SJCRH30 (cell line): ENCODE measurements around the genes ENSG00000284976, RNF208, CYSRT1, RNF224 and SLC34A3.

DNA sequence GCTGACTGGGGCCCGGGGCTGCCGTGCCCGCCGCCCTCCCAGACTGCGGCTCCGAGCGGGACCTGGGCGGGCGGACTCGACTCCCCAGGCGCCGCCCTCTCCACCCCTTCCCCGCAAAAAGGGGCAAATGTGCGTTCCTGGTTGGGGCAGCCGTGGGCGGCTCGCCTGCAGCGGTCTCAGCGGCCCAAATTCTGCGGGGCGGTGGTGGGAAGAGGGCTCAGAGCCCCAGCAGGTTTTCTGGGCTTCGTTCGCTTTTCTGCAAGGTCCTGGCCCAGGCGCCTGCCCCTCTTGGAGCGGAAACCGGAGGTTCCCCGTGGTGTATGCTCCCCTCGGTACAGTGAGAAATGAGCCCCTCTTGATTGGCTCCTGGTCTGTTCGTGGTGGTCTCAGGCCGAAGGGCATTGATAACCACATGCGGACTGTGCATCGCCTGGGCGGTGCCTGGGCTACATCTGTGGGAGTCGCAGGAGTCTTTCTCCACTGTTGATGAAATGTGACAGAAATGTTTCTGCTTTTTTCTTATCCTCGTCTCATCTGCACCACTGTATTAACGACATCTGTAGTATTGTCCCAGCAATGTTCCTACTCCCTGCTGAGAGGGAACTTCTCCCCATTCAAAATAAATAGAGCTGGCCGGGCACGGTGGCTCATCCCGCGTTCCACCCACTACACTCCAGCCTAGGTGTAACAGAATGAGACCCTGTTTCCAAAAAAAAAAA, 609 bp downstream of the MAN1B1 start:
- RAMPAGE, long total RNA, result no peak

DNA sequence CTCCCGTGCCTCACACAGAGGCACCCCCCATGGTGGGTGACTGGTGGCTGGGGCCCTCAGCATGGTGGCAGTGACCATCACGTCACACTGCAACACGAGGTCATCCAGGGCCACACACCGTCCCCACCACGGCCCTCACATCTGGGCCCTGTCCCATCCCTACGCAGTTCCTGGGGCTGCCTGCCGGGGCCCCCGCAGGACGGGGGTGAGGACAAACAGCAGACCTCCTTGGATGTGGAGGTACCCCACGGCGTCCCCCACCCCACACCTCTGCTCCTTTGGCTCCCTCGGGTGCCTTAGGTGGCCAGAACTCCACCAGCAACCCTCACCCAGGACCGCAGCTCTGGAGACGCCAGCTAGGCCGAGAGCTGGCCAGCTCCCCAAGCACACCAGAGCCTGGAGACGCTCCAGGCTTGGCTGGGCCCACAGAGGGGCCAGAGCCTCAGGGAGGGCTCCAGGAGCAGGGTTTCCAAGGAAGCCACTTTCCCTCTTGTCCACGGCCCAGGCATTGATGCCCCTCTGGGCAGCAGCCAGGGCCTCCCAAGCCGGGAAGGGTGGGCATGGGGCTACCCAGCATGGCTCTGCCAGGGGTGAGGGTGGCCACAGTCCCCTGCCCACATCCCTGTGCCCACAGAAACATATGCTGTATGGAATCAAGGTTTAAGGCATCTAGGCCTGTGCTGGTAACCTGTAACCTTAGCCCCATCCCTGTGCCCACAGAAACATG, 1.3 kb upstream of the DPP7 start:
- RAMPAGE, long total RNA, result no peak

- RAMPAGE, long total RNA, result no peak
Observed at GRCh38 chr9:137150063-137150380, 11.1 kb downstream of the GRIN1 start.

DNA sequence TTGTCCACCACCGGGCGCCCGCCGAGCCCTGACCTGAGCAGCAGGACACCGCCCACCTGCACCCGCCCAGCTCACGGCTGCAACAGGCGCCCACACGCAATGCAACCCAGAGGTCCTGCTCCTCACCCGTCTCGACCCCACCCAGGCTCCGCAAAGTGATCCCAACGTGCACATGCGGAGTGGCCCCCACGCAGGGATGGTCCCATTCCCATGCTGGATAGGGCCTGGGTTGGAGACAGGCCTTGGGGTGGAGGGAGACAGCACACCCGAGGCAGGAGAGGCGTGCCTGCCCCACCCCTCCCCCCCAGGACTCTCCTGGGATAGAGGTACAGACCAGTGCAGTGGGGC, 345 bp upstream of the LRRC26 start:
- RAMPAGE, long total RNA, result no peak

DNA sequence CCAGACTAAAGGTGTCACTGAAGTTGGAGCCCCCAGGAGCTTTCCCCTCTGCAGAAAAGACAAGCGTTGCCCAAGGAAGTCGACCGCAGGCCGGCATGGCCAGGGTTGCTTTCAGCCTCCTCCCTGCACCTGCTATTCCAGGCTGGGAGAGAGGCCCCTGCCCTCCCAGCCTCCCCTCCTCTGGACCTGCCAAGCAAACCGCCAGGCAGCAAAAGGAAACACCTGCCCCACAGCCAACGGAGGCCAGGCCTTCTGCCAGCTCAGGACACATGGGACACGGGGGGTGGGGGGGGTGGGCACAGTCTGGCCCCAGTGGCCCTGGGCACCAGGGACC, 918 bp upstream of the TMEM210 start:
- RAMPAGE, long total RNA, result no peak

DNA sequence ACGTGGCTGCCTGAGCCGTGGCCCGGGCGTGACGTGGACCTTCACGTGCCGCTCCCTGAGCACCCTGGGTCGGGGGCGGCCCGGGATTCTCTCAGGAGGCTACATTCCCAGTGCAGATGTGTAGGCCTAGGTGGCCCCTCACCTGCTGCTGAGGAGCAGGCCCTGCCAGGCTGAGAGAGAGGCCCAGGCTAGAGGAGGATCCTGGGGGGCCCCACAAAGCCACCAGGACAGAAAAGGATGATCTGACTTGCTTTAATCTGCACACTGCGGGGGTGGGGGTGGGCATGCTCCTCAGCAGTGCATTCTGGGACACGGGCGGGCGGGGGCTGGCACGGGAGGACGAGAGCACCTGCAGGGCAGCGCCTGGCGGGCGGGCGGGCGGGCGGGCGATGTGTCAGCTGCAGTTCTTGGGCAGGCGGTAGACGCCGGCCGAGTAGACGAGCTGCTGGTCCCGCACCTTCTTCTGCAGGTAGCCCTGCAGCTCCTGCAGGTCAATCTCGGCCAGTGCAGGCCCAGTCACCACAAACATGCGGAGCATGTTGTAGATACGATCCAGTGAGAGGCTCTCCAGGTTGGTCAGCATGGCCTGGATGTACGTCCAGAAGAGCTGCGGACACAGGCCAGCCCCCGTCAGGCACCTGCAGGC, 2.8 kb upstream of the TMEM210 start:
- RAMPAGE, long total RNA, result no peak

DNA sequence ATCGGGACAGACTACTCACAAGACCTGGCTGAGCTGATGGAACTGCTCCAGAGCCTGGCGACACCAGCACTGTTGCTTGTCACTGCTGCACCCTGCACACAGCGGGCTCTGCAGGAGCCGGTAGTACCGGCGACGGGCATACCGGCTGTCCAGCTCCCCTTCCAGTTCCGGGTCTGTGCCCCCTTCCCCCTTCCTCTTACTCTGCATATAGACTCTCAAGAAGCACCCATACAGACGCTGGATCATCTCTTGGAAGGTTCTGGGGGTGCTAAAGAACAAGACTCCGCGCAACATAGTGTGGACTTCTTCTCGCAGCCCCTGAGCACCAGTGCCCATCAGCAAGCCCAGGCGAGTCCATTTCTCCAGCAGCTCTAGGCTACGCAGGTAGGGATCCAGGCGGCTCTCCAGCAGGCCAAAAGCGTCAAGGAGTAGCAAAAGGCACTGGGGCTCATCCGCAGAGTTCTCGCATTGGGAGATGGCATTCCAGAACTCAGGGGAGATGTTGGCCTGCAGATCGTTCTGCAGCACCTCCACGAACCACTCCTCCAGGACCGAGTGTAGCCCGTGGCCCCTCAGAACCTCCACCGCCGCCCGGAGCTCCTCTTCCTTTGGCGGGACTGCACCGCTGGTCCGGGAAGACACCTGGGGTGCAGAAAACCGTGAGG, 766 bp downstream of the ANAPC2 start:
- RAMPAGE, long total RNA, result no peak

GRCh38 chr9:137190138-137190511, 1.6 kb downstream of the SSNA1 start:
- RAMPAGE, long total RNA, result no peak

DNA sequence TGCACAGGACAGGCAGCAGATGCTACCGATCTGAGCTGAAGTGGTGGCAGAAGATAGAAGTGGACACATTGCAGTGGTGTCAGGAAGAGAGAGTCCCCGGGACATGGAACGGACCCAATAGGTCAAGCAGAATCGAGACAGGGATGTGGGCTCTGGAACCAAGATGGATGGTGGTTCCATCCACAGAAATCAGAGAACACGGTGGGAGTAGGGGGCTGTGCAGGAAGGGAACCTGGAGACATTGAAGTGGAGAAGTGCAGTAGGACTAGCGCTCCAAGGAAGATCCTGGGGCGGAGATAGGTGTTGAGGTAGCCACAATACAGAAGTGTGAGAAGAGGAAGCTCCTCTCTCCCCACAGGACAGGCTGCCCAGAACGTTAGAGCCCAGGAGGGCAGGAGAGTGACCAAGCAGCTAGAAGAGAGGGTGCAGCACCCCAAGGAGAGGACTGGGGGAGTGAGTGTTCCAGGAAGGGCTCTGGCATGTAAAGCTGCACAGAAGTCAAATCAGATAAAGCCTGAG, 1.8 kb downstream of the NDOR1 start:
- RAMPAGE, long total RNA, result no peak

DNA sequence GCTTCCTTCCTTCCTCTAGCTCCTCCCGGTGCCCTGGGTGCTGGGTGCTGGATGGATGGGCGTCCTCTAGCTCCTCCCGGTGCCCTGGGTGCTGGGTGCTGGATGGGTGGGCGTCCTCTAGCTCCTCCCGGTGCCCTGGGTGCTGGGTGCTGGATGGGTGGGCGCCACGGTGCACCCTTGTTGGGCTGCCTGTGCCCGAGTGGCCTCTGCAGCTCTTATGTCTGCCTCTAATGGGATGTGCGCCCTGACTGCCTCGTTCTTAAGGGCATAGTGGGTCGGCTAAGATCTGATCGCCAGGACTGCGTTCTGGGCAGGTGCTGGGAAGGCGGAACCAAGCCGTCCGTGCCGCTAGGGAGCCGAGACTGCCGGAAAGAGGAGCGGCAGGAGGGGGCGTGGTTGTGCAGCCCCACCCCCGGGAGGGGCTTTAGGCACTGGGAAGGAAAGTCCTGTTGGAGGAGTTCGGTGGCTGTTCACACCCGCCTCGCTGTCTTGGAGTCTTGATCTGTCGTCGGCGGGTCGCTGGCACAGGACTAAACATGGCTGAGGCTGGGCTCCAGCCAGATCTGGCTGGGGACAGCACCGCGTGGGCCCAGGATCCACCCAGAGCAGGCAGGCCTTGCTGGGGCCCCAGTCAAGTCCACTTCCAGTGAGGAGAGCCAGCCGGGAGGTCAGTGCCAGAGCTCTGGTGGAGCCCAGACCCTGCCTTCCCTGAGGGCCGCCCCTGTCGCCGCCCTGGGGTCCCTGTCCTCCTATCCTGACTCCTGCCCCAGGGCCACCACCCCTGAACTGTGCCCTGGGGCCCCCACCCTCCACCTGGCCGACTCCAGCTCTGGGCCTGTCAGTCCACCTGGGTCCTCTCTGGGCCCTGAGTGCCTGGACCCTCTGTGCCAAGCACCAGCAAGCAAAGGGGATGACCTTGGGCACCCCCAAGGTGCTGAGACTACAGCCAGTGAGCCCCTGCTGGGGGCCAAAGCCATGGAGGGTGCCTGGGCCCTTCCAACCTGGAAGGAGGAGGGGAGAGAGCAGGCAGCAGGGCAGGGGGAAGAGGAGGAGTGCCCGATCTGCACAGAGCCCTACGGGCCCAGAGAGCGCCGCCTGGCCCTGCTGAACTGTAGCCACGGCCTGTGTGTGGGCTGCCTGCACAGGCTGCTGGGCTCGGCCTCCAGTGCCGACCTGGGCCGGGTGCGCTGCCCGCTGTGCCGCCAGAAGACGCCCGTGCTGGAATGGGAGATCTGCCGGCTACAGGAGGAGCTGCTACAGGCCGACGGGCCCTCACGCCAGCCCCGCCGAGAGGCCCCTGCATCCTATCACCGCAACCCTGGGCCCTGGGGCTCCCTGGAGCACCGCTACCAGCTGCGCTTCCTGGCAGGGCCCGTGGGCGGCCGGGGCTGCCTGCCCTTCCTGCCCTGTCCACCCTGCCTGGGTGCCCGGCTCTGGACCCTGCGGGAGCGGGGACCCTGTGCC, at the start of gene ENSG00000284976:
TSS of gene ENSG00000284976 (plus strand) at position 473 of the 1,464 bp plus-strand sequence.
- RAMPAGE, long total RNA, result no peak

- RAMPAGE, long total RNA, result no peak
Observed at GRCh38 chr9:137222166-137222905, at the start of gene RNF208. TSS of gene RNF208 (minus strand) at chr9:137222240.

GRCh38 chr9:137224792-137225413, at the start of gene CYSRT1:
TSS of gene CYSRT1 (plus strand) at chr9:137225174.
- RAMPAGE, long total RNA, result no peak

GRCh38 chr9:137226836-137227975, at the start of gene RNF224:
TSS of gene RNF224 (plus strand) at chr9:137227502.
- RAMPAGE, long total RNA, result no peak

DNA sequence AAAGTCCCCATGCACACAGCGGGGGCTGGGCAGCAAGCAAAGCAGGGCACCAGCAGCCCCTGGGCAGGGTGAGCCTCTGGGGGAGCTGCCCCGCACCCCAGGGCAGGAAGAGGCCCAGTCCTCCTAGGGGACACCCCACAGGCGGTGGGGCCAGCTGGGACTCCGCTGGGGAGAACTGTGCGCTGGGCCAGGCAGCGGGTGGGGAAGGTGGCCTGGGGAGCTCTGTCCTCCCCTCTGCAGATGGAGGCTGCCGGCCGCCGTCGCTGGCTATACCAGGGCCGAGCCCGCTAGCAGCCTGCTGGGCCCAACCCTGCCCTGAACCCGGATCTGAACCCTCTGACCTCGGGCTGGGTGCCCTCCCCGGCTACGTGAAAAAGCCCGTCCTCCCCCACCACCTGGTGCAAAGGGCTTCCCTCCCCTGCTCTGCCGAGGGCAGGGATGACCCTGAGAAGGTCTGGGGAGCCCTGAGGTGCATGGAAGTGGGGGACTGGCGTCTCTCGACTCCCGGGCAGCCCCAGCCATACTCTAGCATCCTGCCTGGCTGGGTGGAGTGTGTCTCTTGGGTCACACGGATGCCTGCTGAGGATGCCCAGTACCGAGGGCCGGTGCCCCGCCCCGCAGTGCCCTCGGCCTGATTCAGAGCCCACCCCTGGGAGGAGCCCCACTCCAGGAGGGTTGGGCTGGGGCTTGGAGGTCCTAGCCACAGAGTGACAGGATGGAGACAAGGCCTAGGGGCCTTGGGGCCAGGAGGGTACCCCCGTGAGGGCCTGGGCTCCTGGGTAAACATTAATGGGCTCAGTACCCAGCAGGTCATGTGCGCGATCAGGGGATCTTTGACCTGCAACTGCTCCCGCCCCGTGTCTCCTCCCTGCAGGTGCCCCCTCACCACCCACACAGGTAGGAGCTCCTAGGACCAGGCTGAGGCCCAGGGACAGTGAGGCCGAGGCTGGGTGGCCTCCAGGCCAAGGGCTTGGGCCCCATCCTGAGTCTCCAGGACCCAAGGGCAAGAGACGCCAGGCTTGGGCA, at the start of gene SLC34A3:
TSS of gene SLC34A3 (plus strand) at position 860 of the 1,026 bp plus-strand sequence.
- RAMPAGE, long total RNA, result no peak

DNA sequence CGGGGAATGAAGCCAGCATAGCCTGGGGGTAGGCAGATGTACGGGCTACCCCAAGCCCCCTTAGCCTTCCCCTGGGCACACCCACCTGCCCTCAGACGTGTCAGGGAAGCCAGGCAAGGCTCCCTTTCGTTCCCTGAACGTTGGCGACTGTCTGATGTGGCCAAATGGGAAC, 3.0 kb downstream of the FAM166A start:
- RAMPAGE, long total RNA, result no peak

GRCh38 chr9:137254481-137255031, 571 bp upstream of the NELFB start:
- RAMPAGE, long total RNA, result no peak

DNA sequence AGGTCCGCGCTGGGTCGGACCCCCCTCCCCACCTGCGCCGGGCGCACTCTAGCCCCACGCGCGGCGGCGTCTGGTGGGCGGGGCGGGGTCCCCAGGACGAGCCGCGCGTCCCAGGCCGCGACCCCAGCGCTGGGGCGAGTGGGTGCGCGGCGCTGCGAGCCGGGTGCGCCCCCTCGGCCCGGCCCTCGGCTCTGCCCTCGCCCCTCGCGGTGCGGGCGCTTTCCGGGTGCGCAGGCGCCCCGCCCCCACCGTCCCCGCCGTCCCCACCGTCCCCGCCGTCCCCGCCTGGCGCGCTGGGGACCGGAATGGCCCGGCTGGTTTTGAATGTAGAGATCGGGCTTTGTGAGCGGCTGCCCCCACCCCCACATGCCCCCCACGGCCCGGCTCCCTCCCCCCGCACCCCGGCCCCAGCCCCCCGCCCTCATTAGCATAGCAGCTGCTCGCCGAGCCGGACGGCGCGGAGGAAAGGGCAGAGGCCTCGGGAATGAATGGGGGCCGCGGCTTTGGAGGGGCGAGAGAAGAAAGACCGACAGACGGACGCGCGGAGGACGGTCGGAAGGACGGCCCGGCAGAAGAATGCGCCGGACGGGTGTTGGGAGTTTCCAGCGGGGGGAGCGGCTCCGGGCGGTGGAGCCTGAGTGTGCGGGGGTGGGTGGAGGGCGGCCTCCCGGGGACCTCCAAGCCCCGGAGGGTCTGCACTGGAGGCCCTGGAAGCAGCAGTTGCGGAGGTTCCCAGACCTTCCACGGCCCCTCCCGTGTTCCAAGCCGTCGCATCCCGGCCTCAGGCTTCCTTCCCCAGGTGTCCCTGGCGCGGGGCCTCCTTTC, 6.2 kb downstream of the NRARP start:
- RAMPAGE, long total RNA, result no peak

GRCh38 chr9:137311967-137312770, 10.1 kb upstream of the NRARP start:
- RAMPAGE, long total RNA, result no peak

GRCh38 chr9:137407924-137408339, 15.0 kb downstream of the EXD3 start:
- RAMPAGE, long total RNA, result no peak

DNA sequence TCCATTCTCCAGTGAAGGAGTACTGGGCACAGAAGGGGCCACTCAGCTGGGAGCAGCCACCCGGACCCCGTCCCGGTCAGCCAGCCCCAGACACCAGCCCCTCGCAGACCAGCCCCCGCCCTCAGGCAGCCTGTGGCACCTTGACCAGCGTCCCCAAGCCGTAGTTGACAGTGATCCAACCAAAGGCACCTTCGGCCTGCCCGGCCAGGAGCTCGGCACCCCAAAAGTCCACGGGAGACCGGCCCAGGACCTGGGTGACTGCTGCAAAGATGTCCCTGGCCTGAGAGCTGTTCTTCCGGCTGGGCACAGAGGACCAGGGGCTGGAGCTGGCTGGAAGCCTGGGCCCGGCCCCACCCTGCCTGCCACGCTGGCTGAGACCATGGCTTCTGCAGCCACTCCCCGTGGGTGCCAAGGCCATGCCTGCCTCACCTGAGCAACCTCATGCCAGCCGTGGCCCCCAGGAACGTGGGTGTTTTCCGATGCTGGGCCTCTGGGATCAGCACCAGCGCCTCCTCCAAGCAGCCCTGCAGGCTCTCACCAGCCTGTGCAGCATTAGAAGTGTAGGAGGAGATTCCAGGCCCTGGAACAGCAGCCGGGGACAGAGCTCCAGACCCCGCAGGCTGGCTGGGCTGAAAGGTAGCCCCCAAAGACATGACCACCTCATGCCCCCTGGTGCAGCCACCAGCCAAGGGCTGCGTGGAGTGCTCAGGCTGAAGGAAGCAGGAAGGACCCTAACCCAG, 4.3 kb downstream of the ENTPD8 start:
- RAMPAGE, long total RNA, result no peak